Helper T cell (primary cell): ENCODE measurements around a stretch of chr10.

- PRO-cap, 2 experiments: no peak in any of the 2 experiments
These were observed 6.5 kb upstream of the IL15RA start for GRCh38 chr10:5983811-5984258.

GRCh38 chr10:6014450-6015003 lies 37.2 kb upstream of the IL15RA start:
- PRO-cap, 2 experiments: peak in 2 of 2 experiments; most common plus-strand start chr10:6014733 (in 2)

- PRO-cap, 2 experiments: no peak in any of the 2 experiments
These were observed 6.1 kb upstream of the IL2RA start for GRCh38 chr10:6068202-6068756.

- PRO-cap, 2 experiments: no peak in any of the 2 experiments
These were observed 8.2 kb downstream of the RBM17 start for GRCh38 chr10:6096893-6097508.

DNA sequence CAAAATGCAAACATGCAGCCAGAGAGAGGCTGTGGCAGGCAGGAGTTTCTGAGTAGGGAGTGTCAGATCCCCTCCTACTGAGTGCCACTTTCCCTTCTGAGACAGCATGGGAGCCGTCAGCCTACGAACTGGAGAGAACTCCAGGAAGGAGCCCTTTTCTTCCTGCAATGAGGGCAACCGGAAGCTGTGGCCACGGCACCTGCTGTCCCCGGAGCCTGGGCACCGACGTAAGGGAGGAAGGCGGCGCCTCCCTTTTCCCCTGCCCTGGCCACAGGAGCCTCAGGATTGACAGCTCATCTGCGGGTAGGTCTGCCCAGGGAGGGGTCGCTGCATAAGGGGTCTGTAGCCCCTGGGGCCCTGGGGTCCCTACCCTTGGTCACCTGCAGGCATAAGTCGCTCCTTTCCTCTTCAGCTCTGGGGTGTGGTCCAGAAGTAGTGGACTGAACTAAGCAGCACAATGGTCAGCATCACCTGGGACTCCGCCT lies 51.7 kb downstream of the RBM17 start:
- PRO-cap, 2 experiments: peak in 1 of 2 experiments; most common plus-strand start position 296 of the sequence (in 1); most common minus-strand start position 130 of the sequence (in 1)

- PRO-cap, 2 experiments: no peak in any of the 2 experiments
These were observed 54.3 kb downstream of the RBM17 start for GRCh38 chr10:6143135-6143499.

GRCh38 chr10:6162932-6163333 lies 39.8 kb upstream of the PFKFB3 start:
- PRO-cap, 2 experiments: no peak in any of the 2 experiments

DNA sequence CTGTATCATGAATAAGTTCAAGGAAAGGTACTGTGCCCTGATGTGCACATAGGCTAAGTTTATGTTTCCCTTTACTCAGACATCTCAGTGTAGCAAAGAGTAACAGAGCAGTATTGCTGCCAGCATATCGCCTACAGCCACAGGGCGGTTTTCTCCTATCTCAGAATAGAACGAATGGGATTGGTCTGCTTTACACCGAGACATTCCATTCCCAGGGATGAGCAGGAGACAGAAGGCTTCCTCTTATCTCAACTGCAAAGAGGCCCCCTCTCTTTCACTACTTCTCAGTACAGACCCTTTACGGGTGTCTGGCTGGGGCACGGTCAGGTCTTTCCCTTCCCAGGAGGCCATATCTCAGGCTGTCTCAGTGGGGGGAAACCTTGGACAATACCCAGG lies 38.0 kb upstream of the PFKFB3 start:
- PRO-cap, 2 experiments: no peak in any of the 2 experiments

- PRO-cap, 2 experiments: no peak in any of the 2 experiments
These were observed 7.4 kb upstream of the PFKFB3 start for GRCh38 chr10:6195232-6195789.

GRCh38 chr10:6199033-6199500 lies 3.7 kb upstream of the PFKFB3 start:
- PRO-cap, 2 experiments: no peak in any of the 2 experiments

- PRO-cap, 2 experiments: no peak in any of the 2 experiments
These were observed 2.1 kb downstream of the PFKFB3 start for GRCh38 chr10:6204891-6205128.

DNA sequence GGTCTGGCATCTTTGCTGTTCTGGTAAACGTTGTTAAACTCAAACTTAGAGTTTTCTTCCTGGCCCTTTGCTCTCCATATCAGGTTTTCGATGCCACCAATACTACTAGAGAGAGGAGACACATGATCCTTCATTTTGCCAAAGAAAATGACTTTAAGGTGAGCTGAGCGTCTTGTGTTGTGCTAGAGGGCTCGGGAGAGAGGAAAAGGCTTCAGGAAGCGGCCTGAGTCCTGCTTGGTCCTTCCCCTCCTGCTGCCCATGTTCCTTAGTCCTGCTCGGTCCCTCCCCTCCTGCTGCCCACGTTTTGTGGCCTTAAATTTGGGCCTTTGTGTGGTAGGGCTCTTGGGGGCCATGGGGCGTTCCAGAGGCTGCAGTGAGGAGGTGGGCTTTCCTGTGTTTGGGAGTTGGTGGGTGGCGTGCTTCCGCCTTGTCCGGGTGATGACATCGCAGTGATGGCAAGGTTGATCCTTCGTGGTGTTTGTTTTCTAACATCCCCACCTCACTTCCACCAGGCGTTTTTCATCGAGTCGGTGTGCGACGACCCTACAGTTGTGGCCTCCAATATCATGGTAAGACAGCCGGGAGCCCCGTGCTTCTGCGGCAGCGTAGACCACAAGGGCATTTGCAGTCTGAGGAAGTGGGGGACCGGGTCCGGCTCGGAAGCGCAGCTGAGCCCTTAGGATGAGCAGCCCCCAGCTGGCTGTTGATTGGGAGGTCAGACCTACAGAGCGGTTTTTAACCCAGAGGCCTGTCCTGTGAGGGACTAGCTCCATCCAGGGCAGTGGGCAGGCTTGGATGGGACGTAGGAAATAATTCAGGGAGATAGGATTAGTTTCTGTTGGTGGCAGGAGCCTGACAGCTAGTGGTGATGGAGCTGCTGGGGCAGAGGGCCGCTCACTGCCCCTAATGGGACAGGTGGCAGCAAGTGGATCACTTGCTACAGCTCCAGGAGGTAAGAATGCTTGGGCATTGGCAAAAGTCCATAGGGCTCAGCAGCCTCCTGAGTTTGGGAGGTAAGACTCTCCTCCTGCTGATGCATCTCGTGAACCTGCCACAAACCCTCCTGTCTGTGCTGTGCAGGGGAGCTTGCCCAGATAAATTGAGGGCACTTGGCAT lies 14.2 kb downstream of the PFKFB3 start:
- PRO-cap, 2 experiments: no peak in any of the 2 experiments

GRCh38 chr10:6274575-6274995 lies 71.9 kb downstream of the PFKFB3 start:
- PRO-cap, 2 experiments: no peak in any of the 2 experiments

GRCh38 chr10:6401034-6402175 lies 178.7 kb downstream of the PRKCQ start:
- PRO-cap, 2 experiments: no peak in any of the 2 experiments

- PRO-cap, 2 experiments: peak in 2 of 2 experiments; most common plus-strand start chr10:6499006 (in 1); most common minus-strand start chr10:6498860 (in 1)
These were observed 81.4 kb downstream of the PRKCQ start for GRCh38 chr10:6498554-6499269.

DNA sequence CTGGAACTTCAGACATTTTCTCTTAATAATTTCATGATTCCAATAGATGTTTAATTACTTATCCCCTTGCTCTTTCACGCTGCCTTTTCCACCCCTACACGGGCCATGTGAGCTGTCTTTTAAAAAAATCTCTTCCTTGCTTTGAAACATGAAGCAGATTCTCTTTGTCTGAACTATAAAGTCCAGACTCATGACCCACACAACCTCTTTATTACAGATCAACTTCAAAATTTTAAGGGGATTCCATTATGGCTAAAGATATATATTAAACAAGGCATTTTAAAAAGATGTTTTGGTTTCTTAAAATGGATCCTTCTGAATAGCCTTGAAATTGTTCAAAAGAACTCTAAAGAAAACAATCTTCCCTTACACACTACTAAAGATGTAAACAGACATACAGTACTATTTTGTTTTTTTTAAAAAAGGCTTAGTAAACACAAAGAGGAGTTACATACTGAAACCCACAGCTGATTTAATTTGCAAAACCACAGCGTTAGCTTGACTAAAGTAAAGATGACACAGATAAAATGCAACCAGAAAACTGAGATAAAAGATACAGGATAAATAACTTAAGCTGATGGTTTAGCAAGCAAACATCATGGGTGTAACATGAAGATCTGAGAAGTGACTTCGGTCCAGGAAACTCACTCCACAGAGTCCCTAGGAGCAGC lies 22.0 kb downstream of the PRKCQ start:
- PRO-cap, 2 experiments: peak in 1 of 2 experiments; most common plus-strand start position 592 of the sequence (in 1)

DNA sequence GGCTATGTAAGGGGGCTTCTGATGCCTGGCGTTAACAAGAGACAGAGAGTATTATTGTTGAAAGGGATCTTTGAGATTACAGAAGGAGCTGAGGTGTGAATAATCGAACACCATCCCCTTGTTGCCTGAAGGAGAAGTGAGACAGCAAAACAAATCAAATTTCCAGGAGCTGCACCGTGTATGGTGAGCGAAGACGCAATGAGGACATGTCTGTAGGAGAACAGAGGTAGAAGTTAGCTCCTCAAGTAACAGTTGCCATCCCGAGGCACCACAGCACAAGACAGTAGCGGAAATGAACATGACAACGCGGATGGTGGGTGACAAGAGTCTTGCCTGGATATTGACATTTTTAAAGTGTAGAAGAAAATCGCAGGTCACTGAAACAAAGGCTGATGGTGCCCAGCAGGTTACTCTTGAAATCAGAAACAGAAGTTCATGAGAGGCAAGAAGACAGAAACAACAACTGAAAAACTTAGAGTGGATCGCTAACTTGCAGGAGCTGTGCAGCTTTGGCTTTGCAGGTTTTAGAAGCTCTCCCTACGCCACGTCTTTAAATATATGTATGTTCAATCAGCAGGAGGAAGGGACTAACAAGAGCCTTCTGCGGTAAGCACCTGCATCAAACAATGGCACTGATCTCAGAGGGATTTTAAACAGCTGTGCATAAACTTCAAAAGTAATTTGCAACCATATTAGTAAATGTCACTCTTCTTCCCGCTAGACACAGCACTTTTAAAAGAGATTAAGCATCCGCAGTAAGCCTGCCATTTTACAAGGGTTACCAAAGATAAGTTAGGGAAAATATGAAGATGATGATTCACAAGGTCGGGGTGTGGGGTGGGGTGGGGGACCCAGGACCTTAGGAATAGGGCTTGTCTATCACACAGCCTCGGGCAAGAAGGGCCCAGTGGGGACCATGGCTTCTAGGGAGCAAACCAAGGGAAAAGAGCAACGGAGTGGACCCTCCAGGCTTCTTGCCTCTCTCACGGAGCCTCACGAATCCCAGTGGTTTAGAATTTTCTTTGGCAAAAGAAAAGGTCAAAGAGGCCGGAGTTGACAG lies 1.7 kb downstream of the PRKCQ start:
- PRO-cap, 2 experiments: peak in 2 of 2 experiments; most common plus-strand start position 299 of the sequence (in 1); most common minus-strand start position 206 of the sequence (in 1)

- PRO-cap, 2 experiments: no peak in any of the 2 experiments
These were observed 273.6 kb downstream of the SFMBT2 start for GRCh38 chr10:7137181-7137746.

DNA sequence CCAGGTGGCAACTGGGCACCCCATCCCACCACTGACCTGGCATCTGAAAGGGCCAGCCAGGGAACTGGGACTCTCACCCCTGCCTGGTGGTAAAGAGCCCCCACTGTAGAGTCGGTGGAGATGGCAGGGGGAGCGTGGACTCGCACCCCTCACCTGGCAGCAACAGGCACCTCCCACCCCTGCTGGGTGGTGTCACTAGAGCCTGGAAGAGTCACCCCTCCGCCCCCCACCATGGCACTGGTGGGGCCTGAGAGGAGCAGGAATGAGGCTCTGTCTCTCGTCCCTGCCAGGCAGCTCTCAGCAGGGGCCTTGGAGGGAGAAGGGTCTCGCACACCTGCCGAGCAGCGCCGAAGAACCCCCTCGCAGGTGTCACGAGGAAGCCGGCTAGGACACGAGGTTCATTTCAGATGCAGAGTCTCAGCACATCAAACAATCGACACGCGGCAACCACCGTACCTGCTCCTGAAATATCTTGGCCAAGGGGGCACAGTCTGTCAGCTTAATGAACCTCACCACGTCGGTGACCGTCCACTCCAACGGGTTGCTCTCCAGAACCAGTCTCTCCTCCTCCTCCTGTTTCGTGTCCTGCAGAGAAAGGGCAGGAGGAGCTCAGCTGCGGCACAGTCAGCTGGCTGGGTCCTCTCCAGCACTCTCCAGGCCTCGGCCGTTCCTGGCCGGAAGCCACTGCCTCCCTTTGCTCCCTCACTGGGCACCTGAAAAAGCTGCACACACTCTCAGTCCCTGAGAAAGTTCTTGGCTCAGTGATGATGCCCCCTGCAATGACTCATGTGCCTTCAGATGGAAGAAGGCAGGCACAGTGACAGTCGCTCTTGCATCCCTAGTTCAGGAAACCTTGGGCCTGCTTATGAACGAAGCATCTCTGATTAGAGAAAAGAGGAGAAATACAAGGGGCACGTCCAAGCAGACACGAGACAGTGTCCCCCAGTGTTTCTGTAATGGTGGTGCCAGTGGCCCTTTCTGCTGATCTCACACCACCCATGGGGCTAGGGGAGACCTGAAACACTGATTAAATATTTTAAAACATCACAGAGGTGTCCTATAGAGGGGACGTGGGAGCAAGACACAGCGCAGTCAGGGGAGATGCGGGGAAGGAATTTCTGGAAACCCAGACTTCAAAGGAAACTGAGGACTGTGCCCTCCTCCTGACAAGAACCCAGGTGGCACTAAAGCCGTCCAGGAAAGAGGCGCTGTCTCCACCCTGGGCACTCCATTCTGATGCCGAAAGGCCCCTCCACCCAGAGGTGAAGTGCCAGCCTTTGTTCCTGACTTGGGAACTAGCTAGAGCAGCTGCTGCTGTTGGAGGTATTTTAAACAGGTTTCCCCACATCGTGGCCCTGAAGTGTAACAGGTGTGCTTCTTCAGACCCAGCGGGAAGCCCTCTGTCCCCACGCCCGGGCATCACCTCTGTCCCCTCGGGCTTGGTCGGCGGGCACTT lies 239.8 kb downstream of the SFMBT2 start:
- PRO-cap, 2 experiments: no peak in any of the 2 experiments

DNA sequence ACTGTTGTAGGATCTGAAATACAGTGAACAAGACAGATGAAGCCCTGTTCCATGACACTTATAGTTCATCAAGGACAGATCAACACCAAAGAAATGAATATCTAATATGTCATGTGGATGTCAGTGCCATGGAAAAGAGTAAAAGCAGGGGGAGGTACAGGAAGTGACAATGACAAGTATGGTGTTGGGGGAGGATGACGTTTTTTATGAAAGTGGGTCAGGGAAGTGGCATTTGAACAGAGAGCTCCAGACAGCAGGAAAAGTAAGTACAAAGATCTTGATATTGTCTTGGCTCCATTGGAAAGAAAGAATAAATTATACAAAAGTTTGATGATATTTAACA lies 7.0 kb upstream of the SFMBT2 start:
- PRO-cap, 2 experiments: no peak in any of the 2 experiments